Parotid gland (tissue), 1 donor: ENCODE data around the gene SLC8B1.

DNA sequence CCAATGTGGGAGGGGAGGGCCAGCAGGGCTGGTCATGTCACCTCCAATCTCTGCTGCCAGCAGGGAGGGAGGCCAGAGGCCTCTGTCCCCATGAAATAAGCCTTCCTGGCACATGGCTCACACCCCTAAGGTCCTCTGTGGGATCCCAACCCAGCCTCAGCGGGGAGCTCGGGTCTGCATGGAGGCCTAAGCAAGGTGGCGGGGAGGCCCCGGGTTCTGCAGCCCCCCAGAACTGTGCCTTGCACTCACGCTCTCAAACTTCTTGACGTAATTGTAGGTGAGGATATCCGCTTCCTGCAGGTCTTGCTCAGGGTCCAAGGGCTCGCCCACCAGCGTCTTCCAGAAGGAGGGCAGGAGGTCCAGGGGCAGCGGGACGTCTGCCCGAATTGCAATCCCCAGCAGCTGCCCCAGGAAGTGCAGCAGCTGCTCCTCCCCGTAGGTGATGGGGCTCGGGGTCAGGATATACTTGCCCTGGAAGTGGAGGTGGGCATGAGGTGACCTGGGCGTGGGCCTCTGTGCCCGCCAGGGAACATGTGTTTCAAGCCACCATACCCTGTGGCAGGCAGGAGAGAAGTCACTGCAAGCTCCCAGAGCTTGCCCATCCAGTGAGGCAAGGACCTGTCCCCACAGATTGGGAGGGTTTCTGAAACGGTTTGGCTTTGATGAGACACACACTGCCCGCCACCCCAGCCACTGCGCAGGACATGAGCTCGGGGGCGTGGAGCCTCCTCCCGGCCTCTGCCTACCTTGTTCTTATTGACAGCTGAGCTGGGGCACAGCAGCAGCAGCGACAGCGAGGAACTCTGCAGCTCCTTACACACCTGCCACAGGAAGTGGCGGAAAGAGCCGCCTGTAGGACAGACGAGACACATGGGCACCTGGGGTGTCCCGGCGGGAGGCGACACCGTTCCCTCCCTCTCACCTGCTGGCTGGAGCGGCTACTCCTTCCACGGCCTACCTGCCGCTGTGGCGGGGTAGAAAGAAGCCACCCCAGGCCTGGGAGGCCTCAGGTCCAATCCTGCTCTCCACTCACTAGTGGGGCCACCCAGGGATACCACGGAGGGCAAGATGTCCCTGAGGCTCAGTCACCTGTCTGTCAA is 42.1 kb downstream of the TRAFD1 start:
- PRO-cap: no peak

DNA sequence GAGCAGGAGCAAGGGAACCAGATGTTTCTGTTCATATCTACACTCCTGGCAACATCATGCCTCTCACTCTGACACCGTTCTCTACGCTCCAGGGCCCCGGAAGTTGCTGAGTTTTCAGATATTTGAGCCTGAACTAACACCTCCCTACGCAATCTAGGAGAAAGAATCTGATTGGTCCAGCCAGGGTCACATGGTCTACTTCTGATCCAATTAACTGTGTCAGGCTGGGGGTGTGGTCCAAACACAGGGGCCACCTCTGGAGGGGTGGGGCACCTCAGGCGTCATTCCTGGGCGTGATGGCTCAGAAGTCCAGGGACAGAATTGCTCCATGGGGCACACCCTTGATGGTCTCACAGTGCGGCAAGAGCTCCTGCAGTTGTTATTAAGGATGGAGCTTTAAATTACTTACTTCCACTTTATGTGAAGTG is 165.6 kb downstream of the PTPN11 start:
- PRO-cap: no peak

DNA sequence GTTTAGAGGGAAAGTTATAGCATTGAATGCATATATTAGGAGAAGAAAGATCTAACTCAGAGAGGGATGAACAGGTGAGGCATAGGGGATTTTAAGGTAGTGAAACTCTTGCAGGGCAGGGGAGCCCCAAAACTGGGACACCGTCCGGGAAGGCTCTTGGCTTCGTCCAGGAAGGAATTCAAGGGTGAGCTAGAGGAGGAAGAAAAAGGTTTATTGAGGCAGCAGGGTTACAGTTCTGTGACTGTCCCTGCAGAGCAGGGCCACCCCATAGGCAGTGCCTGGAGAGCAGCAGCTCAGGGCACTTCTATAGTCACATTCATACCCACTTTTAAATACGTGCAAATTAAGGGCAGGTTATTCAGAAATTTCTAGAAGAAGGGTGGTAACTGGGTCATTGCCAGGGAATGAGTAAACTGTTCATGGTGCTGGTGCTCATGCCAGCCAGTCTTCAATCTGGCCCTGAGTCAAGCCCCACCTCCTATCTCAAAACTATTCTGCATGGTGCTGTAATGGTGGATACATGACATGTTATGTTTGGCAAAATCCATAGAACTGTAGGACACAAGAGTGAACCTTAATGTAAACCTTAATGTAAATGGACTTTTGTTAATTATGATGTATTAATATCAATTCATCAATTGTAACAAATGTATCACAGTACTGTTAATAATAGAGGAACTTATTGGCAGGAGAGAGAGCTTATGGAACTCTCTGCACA is 1.1 kb upstream of the OAS1 start:
- PRO-cap: no peak

DNA sequence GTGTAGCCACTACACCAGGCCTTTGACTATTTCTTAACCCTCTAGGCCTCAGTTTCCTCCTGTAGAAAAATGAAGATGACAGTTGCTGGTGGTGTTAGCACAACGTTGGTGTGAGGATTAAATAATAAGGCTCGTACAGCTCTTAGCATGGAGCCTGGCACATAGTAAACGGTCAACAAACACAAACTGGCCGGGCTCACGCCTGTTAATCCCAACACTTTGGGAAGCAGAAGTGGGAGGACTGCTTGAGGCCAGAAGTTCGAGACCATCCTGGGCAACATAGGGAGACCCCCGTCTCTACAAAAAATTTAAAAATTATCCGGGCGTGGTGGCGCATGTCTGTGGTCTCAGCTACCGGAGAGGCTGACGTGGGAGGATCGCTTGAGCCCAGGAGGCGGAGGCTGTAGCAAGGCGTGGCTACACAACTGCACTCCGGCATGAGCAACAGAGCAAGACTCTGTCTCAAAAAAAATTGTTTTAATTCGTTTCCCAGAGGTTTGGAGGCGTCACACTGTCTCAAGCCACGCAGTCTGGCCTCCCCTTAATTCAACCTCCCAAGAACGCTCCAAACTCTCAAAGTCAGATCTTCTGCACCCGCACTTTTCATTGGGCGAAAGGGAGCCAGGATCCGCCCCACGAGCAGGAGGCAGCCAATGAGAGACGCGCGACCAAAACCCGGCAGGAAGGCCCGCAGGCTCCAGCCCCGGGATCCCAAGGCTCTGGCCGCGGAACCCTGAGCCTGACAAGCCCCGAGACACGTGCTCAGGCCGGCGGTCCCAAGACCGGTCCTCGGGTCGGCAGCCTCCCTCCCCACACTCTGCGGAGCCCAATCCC is 699 bp downstream of the DDX54 start:
- PRO-cap: bidirectional peak, plus-strand start at position 671 of the sequence, minus-strand start at position 551 of the sequence

GRCh38 chr12:113233839-113234344 is 12.6 kb downstream of the TPCN1 start:
- PRO-cap: no peak

- PRO-cap: unidirectional peak, minus-strand start at chr12:113245950
These were observed 24.8 kb downstream of the TPCN1 start for GRCh38 chr12:113245645-113246958.

- PRO-cap: unidirectional peak, minus-strand start at chr12:113335167
These were observed at the start of gene SLC8B1 for GRCh38 chr12:113334727-113335598. Gene SLC8B1 (minus strand): TSS chr12:113335109.

GRCh38 chr12:113374292-113374787 is 16.0 kb downstream of the PLBD2 start:
- PRO-cap: no peak

- PRO-cap: no peak
These were observed 6.1 kb downstream of the SDS start for GRCh38 chr12:113397530-113397978.

- PRO-cap: no peak
These were observed 8.7 kb upstream of the SDSL start for GRCh38 chr12:113413424-113413973.

GRCh38 chr12:113472242-113472674 is 587 bp upstream of the LHX5 start:
- PRO-cap: no peak

DNA sequence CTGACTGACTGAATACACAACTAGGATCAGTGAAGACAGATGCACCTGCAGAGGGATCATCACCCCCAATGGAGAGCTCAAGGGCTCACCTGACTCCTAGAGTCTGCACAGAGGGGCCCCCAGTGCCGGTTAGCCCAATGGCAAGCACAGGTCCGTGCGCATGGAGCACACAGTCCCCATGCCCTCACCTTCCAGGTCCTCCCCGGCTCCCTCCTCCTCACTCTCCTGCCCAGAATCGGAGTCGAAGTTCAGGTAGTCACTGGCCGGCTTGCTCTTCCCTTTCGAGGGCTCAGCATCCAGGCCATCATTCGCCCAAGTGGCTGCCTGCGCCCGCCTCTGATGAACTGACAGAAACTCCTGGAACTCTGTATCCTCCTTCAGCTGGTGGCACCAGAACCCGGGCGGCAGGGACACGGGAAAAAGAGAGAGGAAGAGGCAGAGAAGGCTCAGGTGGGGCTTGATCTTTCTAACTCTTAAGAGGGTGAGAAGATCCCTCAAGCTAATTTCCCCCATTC is 7.0 kb downstream of the RBM19 start:
- PRO-cap: no peak

DNA sequence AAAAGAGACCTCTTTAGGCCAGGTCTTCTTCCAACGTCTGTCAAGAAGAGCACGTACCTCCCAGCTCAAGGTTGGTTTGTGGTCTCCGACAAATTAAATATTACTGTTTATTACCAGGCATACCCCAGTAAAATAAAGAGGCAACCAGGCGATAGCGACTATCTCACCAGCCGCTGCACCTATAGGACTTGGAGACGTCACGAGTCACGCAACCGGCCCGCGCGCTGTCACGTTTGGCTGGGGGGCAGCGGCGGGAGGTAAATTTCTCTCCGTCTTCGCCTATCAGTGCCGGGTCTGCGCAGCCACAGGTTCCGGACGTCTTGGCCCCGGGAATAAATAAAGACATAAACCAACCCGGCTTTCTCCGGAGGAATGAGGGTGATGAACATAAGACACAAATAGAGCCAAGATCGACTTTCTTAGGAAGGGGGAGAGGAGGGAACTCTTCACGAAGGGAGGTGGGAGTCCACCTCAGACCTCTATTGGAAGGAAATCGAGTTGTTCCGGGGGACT is 2.0 kb upstream of the TBX5 start:
- PRO-cap: no peak

- PRO-cap: no peak
These were observed 42.6 kb upstream of the TBX5 start for GRCh38 chr12:114448343-114449078.

- PRO-cap: no peak
These were observed 16.2 kb downstream of the TBX3 start for GRCh38 chr12:114667880-114668125.

DNA sequence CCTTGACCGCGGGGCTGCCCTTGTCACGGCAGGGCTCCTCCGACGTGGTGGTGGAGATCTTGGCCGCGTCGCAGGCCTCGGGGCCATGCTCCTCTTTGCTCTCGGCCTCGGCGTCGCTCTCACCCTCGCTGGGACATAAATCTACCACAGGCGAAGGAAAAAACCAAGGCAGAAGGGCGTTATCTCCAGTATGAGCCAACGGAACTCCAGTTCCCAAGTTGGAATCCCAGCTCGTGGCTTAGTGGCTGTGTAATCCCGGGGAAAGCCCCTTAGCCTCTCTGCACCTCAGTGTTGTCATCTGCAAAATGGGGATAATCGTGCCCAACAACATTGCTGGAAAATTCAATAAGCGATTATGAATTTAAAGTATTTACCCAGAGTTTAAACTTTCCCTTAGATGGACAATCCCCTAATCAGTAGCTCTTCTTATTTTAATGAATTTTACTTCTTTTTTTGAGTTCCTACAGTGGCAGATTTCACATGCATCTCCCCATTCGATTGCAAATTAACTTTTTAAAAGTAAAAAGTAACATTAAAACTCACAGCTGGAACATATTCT is 9.2 kb downstream of the TBX3 start:
- PRO-cap: no peak

DNA sequence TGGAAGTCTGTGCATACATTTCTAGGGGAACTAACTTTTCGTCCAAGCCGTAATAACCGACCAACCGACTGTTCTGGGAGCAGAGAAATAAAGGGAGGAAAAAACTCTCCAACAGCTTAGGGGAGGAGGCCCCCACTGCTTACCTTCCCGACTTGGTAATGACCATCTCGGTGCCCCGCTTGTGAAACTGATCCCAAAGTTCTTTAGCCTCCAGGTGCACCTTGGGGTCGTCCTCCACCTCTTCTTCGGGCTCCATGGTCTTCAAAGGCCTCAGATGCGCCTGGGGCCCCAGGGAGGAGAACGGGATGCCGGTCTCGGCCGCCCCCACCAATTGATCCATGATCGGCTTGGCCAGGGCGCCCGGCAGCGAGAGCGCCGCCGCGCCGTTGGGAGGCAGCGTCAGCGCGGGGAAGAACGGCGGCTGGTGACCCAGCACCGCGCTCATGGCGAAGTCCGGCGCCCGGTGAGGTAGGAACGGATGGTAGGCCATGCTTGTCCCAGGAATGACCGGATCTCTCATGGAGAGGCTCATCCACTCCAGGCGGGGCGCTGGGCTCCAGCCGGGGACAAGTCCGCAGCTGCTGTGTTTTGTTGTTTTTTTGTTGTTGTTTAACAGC is 1.2 kb downstream of the TBX3 start:
- PRO-cap: no peak

GRCh38 chr12:114686886-114687535 is 3.0 kb upstream of the TBX3 start:
- PRO-cap: no peak

DNA sequence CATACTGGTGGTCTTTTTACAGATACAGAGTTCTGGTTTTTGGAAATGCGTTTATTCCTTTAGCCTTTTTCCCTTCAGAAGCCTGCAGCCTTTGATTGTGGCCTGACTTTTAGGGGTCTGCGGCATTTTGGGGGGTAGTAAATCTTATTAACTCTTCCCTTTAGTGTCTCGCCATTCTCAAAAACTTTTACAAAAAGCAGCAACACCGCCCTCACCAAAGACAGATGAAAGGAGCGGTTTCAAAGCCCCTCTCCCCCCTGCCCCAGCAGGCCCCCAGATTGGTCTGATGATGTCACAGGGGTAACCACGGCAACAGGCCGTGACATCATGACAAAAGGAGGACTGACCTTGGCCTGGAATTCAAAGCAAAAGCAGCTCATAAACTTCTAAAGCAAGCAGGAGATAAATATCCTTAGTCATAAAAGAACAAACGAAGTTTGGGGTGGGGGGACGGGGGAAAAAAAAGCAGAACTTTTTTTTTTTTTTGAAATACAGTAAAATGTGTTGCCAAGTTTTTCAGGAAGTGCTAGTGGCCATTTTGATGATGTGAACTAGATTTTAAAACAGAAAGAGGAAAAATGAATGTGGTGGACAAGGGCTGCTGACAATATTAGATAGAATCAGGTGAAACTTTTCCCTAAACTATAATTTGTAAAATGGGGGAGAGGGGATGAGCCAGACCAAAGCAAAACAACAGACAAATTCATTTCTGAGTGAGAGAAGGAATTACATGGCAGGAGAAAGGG is 84.4 kb upstream of the TBX3 start:
- PRO-cap: no peak

- PRO-cap: no peak
These were observed 85.6 kb upstream of the TBX3 start for GRCh38 chr12:114769523-114770096.